Astrocyte (in vitro differentiated cells and primary cell): ENCODE results near the genes SP6 and HOXB5.

DNA sequence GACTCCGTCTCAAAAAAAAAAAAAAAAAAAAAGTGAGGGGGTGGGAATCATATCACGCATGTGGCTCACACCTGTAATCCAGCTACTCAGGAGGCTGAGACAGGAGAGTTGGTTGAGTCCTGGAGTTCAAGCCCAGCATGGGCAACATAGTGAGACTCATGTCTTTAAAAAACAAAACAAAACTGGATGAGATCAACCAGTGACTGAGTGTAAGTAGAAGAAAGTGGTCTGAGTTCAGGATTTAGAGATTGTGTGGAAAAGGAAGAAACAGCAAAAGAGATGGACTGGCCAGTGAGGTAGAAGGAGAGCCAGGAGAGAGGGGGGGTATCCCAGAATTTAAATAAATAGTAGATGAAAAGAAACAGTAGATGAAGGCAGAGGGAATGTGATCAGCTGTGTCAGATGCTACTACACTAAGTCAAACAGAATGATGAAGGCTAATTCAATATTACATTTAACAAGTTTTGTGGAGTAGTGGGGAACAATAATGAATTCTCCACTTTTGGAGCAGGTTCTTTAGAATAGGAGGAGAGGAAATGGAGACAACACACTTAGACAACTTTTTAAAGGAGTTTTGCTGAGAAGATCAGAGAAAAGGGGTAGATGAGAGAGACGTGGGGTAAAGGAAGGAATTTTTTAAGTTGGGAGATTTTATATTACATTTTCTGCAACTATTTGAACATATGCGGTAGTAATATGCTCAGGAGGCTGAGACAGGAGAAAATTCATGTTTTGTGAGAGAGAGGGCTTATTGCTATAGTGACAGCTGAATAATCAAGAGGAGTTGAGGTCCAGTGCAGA is 41.1 kb upstream of the KPNB1 start:
- PRO-cap, result no peak
- RRBS, 2 experiments, result no CpG with 5 or more reads among the region's 4 CpGs

DNA sequence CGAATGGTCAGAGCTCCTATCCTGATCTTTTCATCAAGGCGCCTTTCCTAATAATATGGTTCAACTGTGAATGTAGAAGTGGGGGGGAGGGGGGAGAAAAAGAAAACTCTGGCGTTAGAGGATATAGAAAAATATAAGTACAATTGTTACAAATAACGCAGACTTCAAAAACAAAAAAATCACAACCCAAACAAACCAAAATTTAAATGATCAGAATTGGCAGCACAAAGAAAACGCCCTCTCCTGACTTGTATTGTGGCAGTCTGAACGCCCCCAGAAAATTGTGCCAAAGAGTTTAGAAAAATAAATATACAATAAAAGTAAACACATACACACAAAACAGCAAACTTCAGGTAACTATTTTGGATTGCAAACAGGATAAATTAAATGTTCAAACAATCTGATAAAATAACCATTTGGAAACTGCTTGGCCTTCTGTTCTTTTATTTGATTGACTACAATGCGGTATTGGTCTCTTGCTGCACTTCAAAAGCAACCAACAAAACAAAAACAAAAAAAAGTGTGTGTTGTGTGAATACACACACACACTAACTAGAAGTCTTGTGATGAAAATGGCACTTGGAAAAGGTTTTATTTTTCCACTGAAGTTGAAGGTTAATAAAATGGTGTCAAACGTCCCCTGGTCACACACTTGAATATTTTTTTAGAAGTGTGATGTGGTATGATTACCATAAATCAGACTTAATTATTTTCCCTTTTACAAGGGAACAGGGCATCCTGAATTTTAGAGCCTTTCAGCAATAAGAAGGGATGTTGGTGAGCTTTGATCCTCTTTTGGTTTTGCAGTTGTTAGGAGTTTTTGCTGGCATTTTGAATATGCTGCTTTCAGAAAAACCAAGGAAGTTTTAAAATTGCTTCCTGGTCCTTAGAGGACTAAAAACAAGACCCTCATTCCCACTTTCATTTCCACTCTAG is 10.5 kb upstream of the TBKBP1 start:
- PRO-cap, result no peak
- RRBS, 2 experiments, result no CpG with 5 or more reads among the region's 8 CpGs

- PRO-cap, result no peak
- RRBS, 2 experiments, result 83 to 88% methylated on average over 10 of the region's 15 CpGs
Observed at GRCh38 chr17:47699192-47699604, 5.2 kb downstream of the TBKBP1 start.

GRCh38 chr17:47850808-47851745 is at the start of gene SP6:
SP6 (minus strand) TSS chr17:47851163.
- PRO-cap, result unidirectional peak, minus-strand start at chr17:47851163
- RRBS, 2 experiments, result 1 to 2% methylated on average over 19 of the region's 75 CpGs

- PRO-cap, result no peak
- RRBS, 2 experiments, result no CpG with 5 or more reads among the region's 17 CpGs
Observed at GRCh38 chr17:47864716-47865507, 13.9 kb upstream of the SP6 start.

DNA sequence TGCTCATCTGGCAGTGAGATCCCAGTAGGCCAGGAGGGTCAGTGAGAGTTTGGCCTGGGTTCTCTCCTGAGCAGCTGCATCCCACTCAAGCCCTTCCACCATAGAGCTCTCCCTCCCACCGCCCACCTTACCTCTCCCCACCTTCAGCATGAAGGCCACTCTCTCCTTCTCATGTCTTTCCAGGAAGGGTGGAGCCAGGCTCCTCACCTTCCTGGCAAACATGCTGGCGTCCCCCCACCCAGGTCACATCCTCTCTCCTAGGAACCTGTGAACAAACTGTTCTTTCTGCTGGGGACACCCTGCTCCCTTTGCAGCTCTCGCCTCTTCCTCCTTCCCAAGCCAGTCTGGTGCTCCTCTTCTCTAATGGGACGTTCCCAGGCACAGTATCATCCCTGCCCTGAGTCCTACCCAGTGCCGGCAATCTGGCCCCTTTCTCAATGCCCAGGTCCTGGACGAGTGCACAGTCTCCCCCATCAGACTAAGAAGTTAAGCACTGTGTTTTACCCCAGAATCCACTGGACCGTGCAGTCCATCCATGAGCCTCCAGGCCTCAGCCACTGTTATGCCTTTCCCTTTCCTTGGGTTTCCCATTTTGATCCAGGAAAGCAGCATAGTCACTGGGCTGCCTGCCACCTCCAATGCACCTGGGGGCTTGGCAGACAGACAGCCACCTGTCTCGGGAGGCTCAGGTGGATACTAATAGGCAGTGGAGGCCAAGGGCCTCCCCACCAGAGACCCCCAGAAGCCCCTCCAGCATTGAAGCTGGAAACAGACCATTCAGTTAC is 12.7 kb upstream of the SP2 start:
- PRO-cap, result no peak
- RRBS, 2 experiments, result no CpG with 5 or more reads among the region's 8 CpGs

GRCh38 chr17:47883934-47884652 is 11.9 kb upstream of the SP2 start:
- PRO-cap, result no peak
- RRBS, 2 experiments, result no CpG with 5 or more reads among the region's 11 CpGs

DNA sequence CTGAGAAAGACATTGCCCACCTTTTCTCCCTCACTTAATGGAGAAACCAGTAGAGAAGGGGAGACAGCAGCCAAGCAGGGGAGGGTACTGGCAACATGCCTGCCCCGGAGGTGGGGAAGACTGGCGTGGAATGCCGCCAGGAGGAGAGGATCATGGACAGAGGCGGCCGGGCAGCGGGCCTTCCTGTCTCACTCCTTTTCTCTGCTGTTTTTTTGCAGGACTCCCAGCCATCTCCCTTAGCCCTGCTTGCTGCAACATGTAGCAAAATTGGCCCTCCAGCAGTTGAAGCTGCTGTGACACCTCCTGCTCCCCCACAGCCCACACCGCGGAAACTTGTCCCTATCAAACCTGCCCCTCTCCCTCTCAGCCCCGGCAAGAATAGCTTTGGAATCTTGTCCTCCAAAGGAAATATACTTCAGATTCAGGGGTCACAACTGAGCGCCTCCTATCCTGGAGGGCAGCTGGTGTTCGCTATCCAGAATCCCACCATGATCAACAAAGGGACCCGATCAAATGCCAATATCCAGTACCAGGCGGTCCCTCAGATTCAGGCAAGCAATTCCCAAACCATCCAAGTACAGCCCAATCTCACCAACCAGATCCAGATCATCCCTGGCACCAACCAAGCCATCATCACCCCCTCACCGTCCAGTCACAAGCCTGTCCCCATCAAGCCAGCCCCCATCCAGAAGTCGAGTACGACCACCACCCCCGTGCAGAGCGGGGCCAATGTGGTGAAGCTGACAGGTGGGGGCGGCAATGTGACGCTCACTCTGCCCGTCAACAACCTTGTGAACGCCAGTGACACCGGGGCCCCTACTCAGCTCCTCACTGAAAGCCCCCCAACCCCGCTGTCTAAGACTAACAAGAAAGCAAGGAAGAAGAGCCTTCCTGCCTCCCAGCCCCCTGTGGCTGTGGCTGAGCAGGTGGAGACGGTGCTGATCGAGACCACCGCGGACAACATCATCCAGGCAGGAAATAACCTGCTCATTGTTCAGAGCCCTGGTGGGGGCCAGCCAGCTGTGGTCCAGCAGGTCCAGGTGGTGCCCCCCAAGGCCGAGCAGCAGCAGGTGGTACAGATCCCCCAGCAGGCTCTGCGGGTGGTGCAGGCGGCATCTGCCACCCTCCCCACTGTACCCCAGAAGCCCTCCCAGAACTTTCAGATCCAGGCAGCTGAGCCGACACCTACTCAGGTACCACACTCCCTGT is 20.3 kb downstream of the SP2 start:
- PRO-cap, result no peak
- RRBS, 2 experiments, result 20 to 31% methylated on average over 5 of the region's 32 CpGs

- PRO-cap, result no peak
- RRBS, 2 experiments, result no CpG with 5 or more reads among the region's 5 CpGs
Observed at GRCh38 chr17:47967532-47968186, 3.3 kb upstream of the CDK5RAP3 start.

DNA sequence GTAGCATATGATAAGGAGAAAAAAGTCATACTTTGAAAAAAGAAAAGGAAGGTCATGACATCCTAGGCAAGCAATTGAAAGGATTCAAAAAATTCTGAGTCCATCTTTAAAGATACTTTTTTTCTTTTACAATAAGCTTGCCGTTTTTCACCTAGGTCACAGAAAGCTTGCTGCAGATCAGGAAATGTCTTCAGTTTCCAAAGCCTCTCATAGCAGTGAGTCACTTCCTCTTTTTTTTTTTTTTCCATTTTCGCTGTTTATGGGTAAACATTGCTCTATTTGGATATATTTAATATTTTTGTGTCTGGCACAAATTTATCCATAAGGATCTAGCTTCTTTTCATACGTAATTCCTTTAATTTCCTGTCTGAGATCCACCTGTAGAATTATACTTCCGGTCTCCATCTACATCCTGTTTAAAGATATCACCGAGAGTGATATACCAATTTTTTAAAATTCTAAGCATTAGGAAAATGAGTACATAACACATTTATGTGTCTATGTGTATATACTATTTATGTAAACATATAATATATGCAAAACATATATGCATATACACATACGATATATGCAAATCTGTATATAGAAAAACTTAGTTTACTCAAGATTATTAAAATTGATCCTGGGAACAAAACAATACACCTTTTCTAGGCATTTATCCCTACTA is 134.5 kb downstream of the SKAP1 start:
- PRO-cap, result no peak
- RRBS, 2 experiments, result no CpG with 5 or more reads among the region's 6 CpGs

DNA sequence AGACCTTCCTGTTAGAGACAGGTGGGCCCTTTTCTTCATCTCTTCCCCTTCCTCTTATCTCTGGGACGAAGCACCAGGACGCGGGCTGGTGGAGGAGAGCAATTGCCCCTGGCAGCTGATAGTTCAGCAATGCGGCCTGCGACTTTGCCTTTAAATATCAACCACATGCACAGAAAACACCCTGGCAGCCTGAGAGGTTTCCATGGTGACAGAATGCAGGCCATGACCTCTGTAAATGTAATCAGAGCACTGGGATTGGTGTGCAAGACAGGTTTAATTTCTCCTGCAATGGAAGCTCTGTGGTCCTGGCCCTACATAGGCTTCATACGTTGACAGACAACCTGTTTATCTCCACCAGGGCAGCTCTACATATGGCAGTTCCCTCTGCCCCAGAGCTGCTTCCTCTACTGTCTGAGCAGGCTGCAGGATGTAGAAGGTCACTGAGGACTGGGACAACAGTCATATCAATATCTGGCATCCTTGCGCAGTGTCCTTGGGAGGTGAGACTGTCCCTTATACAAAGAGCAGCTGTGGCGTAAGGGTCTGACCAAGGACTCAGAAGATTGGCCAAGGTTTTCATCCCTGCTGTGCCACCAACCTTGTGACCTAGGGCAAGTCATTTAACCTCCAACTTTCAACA is 10.1 kb upstream of the SKAP1 start:
- PRO-cap, result no peak
- RRBS, 2 experiments, result no CpG with 5 or more reads among the region's 8 CpGs

DNA sequence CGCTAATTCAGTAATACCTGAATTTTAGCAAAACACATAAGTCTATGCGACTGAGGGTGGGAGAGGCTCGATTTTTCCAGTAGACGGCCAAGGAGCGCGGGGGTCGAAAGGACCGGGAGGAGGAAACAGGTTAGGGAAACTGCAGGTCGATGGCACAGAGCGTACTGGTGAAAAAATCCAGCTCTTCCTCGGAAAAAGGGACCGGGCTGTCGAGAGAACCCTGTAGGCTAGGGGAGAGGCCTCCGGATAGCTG is 2.0 kb downstream of the HOXB2 start:
- PRO-cap, result no peak
- RRBS, 2 experiments, result under 1 to 2% methylated on average over 5 to 6 of the region's 14 CpGs

DNA sequence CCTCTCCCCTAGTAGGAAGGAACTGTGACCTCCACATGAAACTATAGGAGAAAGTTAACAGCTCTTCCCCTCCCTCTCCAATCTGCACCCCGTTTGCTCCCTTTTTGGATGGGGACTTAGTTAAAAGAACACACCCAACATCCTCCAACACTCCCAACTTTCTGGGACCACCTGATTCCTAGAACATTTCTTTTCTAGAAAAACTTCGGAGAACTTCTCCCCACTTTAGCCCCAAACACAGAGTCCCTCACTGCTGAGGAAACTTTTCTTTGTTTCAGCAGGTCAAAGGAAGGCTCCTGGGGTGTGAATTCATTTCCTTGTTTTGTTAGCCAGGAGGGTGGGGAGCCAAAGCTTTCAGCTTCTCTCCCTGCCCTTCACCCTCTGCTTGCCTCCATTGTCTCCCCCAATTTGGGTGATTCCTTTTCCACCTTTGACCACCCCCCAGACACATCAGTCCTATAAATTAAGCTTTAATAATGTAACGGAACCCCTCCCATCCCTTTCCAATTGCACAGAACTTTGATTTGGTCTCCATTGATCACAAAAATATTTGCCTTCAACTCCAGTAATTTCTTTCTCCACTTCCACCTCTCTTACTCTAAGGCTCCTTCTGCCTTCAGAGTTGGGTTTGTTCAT is 10.5 kb downstream of the HOXB4 start:
- PRO-cap, result no peak
- RRBS, 2 experiments, result no CpG with 5 or more reads among the region's 3 CpGs

DNA sequence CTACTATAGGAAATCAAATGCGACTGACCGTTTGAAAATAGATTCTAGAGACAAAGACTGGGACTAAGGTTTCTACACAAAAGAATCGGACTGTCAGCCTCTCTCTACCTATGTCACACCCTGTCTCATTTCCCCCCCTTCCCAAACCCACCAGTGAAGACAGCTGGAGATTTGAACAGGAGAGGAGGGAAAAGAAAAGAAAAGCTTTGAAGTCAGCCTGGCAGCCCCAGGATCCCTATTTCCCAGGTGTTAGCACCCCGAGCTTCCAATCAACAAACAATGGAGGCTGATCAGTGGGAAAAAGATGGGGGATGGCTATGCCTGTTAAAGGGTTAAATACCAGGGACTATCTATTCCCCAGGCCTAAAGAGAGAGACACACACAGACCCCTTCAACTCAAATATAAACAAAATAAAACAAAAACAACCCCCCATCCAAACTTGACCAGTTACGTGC is 8.2 kb downstream of the HOXB4 start:
- PRO-cap, result no peak
- RRBS, 2 experiments, result no CpG with 5 or more reads among the region's 5 CpGs

GRCh38 chr17:48570342-48570560 is 7.9 kb downstream of the HOXB4 start:
- PRO-cap, result no peak
- RRBS, 2 experiments, result 2 to 3% methylated on average over 4 to 5 of the region's 7 CpGs

- PRO-cap, result no peak
- RRBS, 2 experiments, result 0 to 29% methylated on average over 2 of the region's 19 CpGs
Observed at GRCh38 chr17:48574374-48575501, 3.4 kb downstream of the HOXB4 start.

DNA sequence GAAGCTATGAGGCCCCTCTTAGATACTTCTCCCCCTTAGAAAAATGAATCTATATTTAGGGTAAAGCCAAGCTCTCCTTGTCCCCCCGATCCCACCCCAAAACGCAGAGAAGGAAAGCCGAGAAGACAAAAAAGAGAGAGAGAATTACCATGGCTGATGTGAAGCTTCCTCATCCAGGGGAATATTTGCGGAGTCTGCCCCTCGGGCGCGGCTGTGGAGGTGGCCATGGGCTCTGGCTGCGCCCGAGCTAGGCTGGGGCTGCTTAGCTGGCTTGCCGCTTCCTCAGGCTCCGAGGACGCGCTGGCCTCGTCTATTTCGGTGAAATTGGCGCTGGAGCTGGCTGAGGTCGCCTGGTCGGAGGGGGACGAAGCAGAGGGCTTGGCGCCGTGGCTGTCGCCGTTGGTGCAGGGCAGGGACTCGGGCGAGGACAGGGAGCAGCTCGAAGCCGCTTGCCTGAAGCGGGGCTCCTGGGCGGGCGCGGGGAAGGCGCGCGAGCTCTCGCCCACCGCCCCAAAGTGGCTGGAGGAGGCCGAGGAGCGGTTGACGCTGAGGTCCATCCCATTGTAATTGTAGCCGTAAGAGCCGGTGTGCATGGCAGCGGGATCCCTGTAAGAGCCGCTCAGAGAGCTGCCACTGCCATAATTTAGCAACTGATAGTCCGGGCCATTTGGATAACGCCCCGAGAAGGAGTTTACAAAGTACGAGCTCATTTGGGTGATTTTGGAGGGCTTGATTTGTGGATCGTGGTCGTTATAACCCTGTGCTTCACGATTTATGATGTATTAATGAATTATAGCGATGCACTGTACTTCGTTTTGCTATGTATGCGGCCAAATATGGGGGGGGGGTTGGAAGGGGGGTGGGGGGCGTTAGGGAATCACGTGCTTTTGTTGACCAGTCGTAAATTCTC is at the start of gene HOXB5:
Gene HOXB5 (minus strand): TSS at position 807 of the 910 bp plus-strand sequence.
- PRO-cap, result no peak
- RRBS, 2 experiments, result 3 to 5% methylated on average over 4 of the region's 56 CpGs

GRCh38 chr17:48596996-48597585 is 3.5 kb upstream of the HOXB5 start:
- PRO-cap, result no peak
- RRBS, 2 experiments, result 0% methylated on average over 3 of the region's 20 CpGs; no CpG with 5 or more reads in 1 of the 2 experiments

- PRO-cap, result no peak
- RRBS, 2 experiments, result 2% methylated on average over 25 to 37 of the region's 83 CpGs
Observed at GRCh38 chr17:48597586-48598632, 4.3 kb upstream of the HOXB5 start.

GRCh38 chr17:48598803-48599083 is 5.2 kb upstream of the HOXB5 start:
- PRO-cap, result no peak
- RRBS, 2 experiments, result no CpG with 5 or more reads among the region's 5 CpGs